Iris pigment epithelial cell (primary cell): ENCODE measurements around a stretch of chr3.

GRCh38 chr3:159732161-159732487, 459.1 kb downstream of the IQCJ-SCHIP1 start:
- RRBS: no CpG with 5 or more reads among the region's 4 CpGs

DNA sequence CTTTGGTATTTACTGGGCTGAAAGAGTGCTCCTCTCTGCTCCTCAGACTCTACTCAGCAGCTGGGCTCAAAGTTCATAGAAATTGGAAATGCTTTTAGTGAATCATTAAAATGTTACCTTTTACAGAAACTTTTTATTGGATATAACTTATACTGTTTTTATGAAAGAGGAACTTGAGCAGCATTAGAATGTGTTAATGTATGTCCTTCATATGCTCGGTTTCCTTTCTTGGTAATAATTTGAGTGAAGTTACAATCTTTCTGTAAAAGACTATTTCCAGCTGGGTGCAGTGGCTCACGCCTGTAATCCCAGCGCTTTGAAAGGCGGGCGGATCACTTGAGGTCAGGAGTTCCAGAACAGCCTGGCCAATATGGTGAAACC, 435.1 kb upstream of the C3orf80 start:
- RRBS: no CpG with 5 or more reads among the region's 5 CpGs

DNA sequence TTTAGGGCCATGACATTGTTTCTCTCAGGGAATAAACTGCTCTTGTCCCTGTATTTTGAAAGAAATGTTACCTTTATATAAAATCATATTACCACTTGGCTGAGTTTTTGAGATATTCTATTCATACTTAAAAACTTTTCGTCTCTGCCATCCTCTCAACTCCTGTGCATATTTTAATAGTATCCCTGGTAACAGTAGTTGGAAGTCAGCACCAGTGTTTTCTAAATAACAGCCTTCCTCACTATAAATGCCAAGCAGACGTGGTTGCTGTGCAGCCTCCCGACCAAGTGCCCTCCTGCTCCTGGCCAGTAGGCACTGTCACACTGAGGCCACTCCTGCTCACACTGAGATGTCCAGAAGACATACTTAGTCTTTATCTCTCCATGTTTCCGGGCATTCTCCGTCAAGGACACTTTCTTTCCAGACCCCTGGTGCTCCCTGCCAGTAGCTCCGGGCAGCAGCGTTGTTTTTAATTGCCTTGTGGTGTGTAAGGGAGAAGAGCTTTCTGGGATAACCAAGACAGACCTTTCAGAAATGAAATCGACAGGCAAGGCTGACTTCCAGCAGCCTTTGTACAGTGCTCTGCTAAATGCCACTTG, 342.5 kb upstream of the C3orf80 start:
- RRBS: 24% methylated on average over 3 of the region's 8 CpGs

- RRBS: no CpG with 5 or more reads among the region's 7 CpGs
These were observed 246.9 kb upstream of the C3orf80 start for GRCh38 chr3:159978178-159978890.

DNA sequence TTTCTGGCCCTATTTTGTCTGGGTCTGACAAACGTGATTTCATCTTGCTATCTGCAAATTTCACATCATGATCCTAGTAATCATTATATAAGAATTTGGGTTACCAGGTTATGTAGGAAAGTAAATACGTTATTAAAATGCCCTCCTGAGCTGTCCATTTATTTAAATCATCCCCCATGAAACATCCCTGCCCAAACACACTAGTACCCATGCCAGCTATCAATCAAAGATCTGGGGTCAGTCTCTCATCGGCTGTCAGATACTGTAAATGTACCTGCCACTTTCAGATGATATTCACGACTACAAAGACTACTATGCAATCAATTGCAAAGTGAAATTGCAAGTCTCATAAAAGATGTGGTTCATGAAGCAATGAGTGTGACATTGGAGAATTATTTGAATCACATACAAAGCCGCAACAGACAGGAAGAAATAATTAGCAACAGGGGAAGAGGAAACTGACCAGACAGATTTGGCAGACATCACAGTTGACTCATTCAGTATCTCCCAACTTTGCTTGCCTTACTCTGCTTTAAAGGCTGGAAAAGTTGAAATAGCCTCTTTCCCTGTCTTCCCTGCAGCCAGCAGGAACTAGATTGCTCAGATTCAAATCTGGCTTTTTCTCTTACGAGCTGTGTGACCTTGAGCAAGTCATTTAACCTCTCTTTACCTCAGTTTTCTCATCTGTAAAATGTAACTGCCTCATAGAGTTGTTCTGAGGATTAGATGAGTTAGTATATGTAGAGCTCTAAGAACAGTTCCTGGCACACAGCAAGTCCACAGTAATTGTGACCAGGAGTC, 95.7 kb upstream of the C3orf80 start:
- RRBS: no CpG with 5 or more reads among the region's 6 CpGs

GRCh38 chr3:160150134-160150477, 75.1 kb upstream of the C3orf80 start:
- RRBS: no CpG with 5 or more reads among the region's 3 CpGs

- RRBS: 2% methylated on average over 20 of the region's 46 CpGs
These were observed 1.3 kb downstream of the SMC4 start for GRCh38 chr3:160400774-160401194.

DNA sequence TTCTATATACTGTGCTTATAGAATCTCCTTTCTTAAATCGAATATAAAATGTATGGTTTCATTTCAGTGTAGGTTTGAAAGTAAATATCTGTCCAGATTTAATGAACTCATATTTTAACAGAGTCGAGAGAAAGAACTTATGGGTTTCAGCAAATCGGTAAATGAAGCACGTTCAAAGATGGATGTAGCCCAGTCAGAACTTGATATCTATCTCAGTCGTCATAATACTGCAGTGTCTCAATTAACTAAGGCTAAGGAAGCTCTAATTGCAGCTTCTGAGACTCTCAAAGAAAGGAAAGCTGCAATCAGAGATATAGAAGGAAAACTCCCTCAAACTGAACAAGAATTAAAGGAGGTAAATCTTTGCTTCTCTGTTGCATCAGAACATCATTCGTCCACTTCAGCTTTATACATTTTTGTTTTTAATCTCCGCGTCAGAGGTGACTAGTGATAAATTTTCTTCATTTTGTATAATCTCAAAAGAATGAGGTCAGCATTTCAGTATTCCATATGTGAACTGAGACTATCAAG, 18.2 kb downstream of the SMC4 start:
- RRBS: no CpG with 5 or more reads among the region's 8 CpGs

GRCh38 chr3:160449165-160449408, 499 bp downstream of the TRIM59 start:
- RRBS: no CpG with 5 or more reads among the region's 3 CpGs

DNA sequence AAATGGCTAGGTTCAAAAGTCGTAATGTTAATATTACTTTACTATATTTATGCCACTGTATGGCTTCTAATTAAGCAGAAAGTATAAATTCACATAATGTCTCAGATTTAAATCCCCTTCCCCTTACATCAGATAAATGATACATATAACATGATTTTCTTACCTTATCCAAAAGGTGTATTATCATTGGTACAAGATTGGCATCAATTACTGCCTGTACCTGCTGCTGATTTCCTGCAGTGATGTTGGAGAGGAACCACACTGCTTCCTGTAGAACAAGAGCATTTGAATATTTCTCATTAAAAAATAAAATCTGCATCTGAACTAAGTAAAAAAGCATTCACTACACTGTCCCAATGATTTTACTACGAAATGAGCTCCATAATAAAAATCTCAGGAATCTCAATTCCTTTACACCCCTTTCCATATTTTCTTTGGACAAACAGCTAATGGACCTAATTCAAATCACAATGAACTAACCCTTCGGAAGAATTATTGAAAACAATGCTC, 51.4 kb downstream of the KPNA4 start:
- RRBS: no CpG with 5 or more reads among the region's 3 CpGs

DNA sequence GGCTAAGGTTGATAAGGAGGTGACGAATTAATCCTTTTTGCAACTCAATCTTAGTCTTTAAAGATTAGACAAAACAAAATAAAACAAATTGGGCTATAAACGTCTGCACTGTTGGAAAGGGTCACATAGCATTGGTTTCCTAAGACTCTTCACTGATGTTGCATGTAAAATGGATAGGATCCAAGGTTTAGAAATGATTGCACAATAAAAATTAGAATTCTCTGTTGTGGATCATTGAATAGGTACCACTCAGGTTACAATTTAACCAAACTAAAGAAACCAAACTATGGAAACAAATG, 34.6 kb upstream of the KPNA4 start:
- RRBS: no CpG with 5 or more reads among the region's 2 CpGs

DNA sequence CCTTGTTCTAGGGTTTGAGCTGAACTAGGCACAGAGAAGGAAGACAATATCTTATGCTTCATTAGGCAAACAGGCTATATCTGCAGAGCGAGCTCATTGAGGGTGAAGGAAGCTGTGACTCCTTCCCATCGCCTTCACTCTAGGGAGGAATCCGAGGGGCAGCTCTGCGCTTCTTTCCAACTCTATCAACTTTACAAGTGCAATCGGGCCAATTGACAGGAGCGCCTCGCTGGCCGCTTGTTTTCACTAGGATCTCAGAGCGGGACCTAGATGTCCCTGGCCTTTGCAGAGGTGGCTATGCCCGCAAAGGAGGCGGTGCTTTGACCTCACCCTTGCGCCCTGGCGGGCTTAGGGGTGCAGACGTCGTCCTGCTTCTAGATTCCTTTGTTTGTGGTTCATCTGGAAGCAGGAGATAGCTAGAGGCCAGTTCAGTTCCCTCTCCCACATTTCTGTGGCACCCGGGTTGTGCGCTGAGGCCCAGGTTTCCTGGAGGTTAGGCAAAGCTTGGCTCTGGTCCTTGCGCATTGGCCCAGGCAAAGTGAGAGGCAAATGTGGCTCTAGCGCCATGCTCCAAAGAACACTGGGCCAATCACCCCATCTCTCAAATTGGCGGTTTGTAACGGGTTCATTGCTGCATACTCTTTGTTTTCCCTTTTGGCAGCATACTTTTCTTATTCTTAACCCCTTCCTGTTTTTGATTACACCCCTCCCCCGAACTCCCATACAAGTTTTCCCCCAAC, 1.2 kb downstream of the PPM1L start:
- RRBS: no CpG with 5 or more reads among the region's 22 CpGs

DNA sequence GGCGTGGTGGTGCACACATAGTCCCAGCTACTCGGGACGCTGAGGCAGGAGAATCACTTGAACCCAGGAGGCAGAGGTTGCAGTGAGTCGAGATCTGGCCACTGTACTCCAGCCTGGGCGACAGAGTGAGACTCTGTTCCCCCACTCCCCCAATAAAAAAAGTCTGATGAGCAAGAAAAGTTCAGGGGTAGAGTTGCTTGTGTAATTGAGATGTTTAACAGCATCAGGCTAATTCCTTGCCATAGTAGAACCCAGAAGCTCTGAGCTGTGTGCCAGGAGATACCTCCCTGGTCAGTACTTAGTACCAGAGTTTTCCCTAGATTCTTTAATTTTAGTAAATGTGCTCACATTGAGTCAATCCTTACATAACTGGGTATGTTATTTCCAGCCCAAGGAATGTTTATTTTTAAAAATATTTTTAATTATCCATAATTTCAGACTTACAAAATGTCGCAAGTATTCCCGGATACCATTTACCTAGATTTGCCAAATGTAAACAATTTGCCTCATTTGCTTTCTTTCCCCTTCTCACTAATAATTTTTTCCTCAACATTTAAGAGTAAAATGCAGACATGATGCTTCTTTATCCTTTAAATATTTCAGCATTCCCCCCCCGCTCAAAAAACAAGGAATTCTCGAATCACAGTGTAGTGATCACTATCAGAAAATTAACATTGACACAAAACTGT, 32.0 kb downstream of the NMD3 start:
- RRBS: no CpG with 5 or more reads among the region's 9 CpGs

- RRBS: no CpG with 5 or more reads among the region's 2 CpGs
These were observed 381.7 kb downstream of the OTOL1 start for GRCh38 chr3:161878379-161878579.

- RRBS: no CpG with 5 or more reads among the region's 4 CpGs
These were observed 443.7 kb downstream of the OTOL1 start for GRCh38 chr3:161940274-161940748.

DNA sequence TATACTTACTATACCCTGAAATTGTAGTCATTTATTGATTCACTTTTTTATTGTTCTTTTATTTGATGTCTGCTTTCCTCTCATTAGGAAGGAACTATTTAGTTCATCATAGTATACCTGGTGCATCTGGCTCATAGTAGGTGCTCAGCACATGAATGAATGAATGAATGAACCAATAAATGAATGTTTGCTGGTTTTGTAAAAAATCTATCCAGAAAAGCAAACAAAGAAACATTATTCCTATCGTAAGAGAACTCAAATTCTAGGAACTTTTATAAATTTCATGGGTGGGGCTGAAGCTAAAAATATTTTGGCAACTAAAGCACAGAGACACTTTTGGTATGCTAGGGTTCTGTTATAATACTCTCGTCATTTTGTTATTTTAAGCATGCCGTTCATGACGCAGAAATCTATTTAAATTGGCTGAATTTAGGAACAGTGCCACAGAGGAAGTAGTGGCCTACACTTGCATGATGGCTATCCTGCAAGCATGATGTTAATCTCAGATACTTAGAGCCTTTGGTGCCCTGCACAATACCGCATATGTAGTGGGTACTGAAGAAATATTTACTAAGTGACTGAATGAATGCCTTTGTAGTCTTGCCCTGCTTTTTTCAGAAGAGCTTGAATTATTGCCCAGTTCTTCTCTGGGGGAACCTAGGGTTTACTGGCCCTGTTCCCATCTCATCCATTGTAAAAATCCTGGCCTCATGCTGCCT, 78.8 kb downstream of the SERPINI1 start:
- RRBS: no CpG with 5 or more reads among the region's 5 CpGs

- RRBS: no CpG with 5 or more reads among the region's 2 CpGs
These were observed 129.2 kb downstream of the SERPINI1 start for GRCh38 chr3:167864735-167865133.

DNA sequence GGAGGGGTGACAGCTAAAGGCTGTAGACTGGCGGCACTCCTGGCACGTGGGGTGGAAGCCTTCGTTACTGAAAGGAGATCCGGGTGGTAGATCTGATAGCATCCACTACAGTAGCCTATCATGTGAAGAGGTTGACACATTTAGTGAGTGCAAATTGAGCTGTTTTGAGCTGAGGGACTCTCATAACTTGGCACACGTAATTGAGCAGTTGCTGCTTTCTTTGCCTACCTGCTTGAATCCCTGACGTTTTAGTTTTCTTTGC, 588.9 kb upstream of the GOLIM4 start:
- RRBS: no CpG with 5 or more reads among the region's 6 CpGs